BJ (cell line): ENCODE measurements around the genes PGLYRP2 and TPM4.

DNA sequence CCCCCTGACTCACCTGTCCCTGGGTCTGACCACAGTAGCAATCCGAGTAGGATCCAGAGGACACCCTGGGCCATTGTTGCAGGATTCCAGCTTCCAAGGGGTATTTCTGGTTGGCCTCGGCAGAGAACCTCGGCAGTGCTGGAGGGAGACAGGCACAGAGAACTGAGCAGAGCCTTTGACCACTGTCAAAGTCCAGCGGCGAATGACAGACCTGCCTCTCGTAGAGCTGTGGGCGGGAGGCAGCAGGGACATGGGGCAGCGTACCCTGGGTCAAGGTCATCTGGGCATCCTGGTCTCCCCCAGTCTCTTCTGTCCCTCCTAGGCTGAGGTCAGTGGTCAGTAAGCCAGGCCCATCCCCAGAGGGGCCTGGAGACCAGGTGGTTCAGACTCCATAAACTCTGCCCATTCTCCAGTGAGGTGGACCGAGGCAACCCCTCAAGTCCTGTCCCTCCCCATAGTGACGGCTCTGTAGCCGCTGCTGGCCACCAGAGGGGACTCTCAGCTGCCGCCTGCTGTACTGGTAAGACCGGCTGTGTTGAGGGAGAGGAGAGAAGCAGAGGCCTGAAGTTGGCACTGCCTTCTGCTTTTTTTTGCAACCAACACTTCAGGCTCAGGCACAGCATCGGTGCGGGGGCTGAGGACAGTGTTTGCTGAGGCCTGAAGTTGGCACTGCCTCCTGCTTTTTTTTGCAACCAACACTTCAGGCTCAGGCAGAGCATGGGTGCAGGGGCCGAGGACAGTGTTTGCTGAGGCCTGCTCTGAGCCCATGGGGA lies at the start of gene PGLYRP2:
PGLYRP2 (minus strand) TSS at position 204 of the 773 bp plus-strand sequence.
- CAGE, long polyA plus RNA, result no peak
- RRBS, result no CpG with 5 or more reads among the region's 16 CpGs

DNA sequence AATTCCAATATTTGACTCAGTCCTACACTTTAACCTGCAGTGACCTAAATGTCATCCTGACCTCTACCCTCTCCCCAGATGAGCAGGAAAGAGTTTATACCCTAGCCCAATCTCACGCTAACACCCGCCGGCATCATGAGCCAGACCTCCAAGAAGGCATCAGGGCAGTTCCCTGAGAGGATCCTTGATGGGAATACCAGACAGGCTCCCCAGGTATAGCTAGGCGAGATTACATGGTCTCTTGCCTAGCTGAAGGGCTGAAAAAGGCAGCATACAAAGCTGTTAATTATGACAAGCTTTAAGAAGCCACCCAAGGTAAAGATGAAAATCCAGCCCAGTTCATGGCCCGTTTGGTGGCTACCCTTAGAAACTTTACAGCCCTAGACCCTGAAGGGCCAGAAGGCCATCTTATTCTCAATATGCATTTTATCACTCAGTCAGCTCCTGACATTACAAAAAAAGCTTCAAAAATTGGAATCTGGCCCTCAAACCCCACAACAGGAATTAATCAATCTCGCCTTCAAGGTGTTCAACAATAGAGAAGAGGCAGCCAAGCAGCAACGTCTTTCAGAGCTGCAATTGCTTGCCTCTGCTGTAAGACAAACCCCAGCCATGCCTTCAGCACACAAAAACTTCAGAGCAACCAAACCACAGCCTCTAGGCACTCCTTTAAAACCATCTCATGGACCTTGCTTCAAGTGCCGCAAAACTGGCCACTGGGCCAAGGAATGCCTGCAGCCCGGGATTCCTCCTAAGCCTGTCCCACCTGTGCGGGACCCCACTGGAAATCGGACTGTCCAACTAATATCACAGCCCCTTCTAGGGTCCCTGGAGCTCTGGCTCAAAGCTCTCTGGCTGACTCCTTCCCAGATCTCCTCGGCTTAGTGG lies 15.2 kb upstream of the OR10H1 start:
- CAGE, long polyA plus RNA, result no peak
- RRBS, result no CpG with 5 or more reads among the region's 12 CpGs

DNA sequence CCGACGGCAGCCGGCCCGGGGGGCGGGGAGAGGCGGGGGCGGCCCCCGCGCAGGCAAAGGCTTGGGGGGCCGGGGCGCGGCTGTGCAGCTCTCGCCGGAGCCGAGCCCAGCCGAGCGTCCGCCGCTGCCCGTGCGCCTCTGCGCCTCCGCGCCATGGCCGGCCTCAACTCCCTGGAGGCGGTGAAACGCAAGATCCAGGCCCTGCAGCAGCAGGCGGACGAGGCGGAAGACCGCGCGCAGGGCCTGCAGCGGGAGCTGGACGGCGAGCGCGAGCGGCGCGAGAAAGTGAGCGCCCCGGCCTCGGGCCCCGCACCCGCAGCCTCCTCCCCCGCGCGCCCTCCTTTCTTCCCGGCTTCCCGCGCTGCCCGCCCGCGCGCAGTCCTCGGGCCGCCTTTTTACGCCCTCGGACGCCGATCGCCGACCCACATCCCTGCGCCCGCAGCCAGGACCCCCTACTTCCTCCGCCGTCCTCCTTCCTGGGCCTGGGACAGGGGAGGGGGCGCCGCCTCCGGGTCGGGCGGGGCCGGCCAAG lies at the start of gene TPM4:
TPM4 (plus strand) TSS at position 83 of the 532 bp plus-strand sequence.
- CAGE, long polyA plus RNA, result start-site peak on the plus strand centred at position 152 of the sequence, 194 bp wide, 6,496 and 4,666 reads in 2 replicates
- RRBS, result 1% methylated on average over 25 of the region's 74 CpGs

DNA sequence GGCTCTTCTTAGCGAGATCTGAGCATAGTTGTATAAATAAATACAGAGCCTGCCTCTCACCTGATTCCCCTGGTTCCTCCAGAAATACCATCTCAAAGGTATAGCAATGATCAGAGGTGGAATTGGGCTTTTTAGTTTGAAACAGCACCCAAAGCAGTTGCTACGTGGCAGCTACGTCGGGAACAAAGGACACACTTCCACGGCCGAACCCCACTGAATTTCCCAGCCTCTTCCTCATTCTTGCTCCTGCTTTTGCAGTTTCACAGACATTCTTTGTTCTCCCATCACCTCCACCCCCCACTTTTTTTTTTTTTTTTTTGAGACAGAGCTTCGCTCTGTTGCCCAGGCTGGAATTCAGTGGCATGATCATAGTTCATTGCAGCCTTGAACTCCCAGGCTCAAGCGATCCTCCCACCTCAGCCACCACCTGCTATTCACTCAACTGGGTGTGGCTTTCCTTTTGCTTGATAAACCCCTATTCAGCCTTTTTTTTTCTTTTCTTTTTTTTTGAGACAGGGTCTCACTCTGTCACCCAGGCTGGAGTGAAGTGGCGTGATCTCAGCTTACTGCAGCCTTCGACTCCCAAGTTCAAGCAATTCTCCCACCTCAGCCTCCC lies 13.2 kb downstream of the TPM4 start:
- CAGE, long polyA plus RNA, result no peak
- RRBS, result no CpG with 5 or more reads among the region's 10 CpGs

DNA sequence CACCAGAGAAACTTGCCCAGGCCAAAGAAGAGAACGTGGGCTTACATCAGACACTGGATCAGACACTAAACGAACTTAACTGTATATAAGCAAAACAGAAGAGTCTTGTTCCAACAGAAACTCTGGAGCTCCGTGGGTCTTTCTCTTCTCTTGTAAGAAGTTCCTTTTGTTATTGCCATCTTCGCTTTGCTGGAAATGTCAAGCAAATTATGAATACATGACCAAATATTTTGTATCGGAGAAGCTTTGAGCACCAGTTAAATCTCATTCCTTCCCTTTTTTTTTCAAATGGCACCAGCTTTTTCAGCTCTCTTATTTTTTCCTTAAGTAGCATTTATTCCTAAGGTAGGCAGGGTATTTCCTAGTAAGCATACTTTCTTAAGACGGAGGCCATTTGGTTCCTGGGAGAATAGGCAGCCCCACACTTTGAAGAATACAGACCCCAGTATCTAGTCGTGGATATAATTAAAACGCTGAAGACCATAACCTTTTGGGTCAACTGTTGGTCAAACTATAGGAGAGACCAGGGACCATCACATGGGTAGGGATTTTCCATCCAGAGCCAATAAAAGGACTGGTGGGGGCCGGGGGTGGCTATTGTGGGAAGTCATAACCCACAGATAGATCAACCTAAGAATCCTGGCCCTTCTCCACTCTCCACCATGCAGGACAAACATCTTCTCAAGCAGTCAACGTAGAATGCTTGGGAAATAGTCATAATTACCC lies 10.3 kb upstream of the RAB8A start:
- CAGE, long polyA plus RNA, result no peak
- RRBS, result no CpG with 5 or more reads among the region's 10 CpGs

GRCh38 chr19:16259672-16260464 lies 62.2 kb downstream of the AP1M1 start:
- CAGE, long polyA plus RNA, result no peak
- RRBS, result 50% methylated on average over 2 of the region's 19 CpGs

GRCh38 chr19:16325566-16326274 lies 1.1 kb downstream of the KLF2 start:
- CAGE, long polyA plus RNA, result no peak
- RRBS, result 2% methylated on average over 30 of the region's 91 CpGs

DNA sequence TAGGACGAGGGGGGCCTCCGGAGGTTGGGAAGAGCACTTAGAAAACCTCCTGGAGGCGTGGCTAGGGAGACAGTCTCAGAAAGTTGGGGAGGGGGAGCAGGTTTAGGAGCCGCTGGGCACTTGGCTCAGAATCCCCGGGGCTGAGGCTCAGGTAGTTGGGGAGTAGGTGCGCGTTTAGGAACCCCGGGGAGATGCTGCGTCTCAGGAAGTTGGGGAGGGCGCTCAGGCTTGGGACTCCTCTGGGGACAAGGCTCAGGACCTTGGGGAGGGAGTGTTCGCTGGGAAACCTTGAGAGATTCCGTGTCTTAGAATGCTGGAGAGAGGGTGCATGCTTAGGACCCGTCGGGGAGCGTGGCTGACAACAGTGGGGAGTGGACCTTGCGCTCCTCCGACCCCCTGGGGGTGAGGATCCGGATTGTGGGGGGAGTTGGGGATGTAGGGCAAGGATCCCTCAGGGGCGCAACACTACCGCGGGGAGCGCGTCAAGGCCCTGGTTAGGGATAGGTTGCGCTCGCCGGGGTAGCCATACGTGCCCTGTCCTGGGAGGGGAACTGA lies 1.7 kb downstream of the KLF2 start:
- CAGE, long polyA plus RNA, result no peak
- RRBS, result 58% methylated on average over 8 of the region's 27 CpGs

DNA sequence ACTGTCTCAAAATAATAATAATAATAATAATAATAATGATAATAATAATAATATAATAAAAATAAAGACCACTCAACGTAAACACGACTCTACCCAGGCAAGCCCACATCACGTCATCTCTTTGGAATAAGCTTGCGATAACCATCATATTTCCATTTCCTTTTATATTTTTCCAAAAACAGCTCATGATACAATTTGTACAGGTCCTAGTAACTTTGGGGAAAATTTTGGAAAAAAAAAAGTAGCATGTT lies 22.9 kb downstream of the KLF2 start:
- CAGE, long polyA plus RNA, result no peak
- RRBS, result no CpG with 5 or more reads among the region's 4 CpGs

GRCh38 chr19:16359033-16359732 lies 34.6 kb downstream of the KLF2 start:
- CAGE, long polyA plus RNA, result no peak
- RRBS, result 93% methylated on average over 2 of the region's 13 CpGs

GRCh38 chr19:16404333-16405041 lies 67.3 kb downstream of the EPS15L1 start:
- CAGE, long polyA plus RNA, result no peak
- RRBS, result 85% methylated on average over 6 of the region's 23 CpGs

DNA sequence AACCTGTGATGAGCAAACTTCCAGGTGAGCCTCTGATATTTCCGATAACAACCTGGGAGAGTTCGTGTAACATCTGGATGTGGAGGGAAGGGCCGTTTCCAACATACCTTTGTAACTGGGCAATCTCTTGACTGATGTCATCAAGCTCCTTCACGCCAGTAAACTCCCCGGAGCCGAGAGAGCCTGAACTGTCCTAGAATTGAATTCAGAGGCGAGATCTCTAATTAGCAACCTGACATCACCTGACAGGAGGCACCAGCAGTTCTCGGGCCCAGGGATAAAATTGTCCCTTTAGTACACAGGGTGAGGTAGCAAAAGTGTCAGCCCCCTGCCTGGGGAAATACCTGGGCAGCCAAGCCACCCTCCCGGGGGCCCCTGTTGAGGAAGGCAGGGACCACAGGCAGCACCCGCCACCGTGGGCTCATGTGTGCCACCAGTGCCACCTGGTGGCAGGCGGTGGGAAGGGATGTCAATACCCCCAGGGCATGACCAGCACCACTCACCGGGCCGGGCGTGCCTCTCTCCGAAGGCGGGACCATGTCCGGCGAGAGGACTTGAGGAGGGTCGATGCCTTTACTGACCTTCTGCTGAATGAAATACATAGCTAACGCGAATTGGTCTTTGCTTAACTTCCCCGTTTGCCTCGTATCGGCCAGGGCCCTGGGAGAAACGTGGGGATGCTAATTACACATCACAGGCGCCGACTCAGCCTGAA lies 54.2 kb downstream of the EPS15L1 start:
- CAGE, long polyA plus RNA, result no peak
- RRBS, result no CpG with 5 or more reads among the region's 28 CpGs

DNA sequence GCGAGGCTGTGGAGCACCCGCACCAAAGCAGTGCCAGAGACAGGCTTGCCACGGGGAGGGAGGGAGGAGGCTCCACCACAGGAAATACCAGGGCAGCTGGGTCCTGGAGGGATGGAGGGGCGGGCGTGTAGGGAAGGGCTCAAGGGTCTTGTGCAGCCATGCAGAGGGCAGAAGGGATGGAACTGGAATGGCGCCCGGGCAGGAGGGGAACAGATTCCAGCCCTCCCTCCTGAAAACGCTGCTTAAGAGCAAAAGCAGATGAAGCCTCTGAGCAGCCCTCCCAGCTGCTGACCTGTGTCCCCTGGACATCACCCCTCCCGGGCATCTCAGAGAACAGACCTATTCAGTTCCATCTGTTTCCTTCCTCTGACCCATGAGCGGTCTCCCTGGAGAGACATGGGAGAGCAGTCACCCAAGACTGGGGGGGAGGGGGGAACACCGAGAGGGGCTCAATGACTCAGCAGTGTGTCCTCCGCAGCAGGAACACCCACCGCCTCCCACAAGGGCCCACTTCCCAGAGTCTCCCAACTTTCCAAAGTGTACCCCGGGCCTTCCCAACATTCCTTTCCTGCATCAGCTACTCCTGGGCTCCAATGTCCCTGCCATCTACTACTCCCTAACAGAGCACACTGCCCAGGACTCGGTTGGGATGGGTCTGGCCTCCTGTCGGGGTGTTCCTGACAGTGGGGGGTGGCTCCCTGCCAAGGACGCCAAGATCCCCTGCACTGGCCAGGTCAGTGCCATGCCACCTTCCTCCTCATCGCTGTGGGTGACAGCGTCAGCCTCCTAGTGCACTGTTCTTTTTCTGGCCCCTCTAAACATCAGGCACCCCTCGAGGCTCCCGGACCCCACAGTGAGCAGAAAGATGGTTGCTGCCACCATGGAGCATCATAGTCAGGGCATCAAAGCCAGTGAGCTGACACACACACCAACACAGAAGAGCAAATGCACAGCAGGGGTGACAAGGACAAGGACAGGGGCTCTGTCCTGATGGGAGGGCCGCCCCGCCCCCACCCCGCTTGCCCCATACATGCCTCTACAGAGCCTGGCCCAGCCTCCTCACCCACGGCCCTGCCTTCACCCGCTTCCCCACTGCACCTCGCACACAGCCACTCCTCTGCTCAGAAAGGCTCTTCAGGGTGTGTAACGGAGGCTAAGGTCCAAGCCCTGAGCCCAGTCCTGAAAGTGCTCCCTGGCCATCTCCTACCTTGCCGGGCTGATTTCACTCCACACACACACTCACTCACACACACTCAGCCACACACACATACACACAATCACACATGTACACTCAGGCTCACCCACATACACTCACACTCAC lies 13.9 kb downstream of the EPS15L1 start:
- CAGE, long polyA plus RNA, result no peak
- RRBS, result no CpG with 5 or more reads among the region's 29 CpGs

DNA sequence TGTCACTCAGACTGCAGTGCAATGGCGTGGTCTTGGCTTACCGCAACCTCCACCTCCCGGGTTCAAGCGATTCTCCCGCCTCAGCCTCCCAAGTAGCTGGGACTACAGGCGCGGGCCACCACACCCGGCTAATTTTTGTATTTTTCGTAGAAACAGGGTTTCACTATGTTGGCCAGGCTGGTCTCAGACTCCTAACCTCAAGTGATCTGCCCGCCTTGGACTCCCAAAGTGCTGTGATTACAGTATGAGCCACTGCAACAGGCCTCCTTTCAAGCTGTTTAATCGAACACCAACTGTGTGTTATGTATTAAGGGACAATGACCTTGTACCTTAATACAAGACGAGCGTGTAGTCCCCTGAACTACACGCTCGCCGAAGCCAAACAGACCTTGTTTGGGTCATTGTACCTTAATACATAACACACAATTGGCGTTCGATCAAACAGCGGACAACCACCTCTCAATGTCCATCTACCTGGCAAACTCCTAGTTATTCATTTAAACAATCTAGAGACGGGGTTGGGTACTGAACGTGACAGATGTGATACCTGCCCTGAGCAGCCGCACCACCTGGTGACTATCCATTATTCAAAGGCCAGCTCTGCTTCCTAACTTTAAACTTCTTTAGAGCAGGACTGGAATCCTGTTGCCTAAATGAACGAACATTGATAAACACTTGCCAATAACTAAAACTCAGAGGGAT lies 1.4 kb downstream of the CHERP start:
- CAGE, long polyA plus RNA, result no peak
- RRBS, result no CpG with 5 or more reads among the region's 23 CpGs

- CAGE, long polyA plus RNA, result no peak
- RRBS, result no CpG with 5 or more reads among the region's 17 CpGs
Observed at GRCh38 chr19:16554908-16555420, 12.7 kb upstream of the CHERP start.

GRCh38 chr19:16566097-16566599 lies 6.1 kb downstream of the SLC35E1 start:
- CAGE, long polyA plus RNA, result no peak
- RRBS, result no CpG with 5 or more reads among the region's 12 CpGs

DNA sequence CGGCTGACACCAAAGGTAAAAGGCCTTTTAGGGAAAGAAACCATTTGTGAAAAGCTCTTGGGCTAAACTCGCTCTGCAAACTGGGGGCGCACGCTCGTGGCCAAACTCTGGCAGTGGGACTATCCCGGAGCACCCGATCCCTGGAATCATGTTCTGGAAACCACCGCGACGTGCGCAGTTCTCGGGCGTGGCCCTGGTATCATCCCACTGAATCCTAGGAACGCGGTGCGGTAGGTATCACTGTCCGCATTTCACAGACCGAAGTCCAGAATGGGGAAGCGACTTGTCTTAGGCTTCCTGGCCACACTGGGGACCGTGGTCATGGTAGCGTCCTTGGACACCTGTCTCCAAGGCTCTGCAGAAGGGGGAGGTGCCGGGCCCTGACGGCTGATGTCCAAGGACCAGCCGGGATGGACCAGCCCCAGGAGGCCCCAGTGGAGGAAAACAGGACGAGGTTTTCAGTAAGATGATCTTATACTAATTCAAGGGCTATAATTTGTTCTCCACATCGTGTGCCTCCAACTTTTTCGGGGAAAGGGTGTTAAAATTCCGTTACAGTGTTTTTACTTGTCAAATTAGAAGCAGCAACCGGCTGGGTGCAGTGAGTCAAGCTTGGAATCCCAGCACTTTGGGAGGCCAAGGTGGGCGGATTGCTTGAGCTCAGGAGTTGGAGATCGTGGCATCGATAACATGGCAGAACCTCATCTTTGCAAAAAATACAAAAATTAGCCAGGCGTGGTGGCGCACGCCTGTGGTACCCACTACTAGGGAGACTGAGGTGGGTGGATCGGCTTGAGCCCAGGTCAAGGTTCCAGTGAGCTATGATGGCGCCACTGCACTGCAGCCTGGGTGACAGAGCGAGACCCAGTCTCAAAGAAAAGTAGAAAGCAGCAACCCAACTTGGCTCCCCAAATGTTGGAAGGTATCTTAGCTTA lies 846 bp upstream of the SLC35E1 start:
- CAGE, long polyA plus RNA, result no peak
- RRBS, result no CpG with 5 or more reads among the region's 38 CpGs

DNA sequence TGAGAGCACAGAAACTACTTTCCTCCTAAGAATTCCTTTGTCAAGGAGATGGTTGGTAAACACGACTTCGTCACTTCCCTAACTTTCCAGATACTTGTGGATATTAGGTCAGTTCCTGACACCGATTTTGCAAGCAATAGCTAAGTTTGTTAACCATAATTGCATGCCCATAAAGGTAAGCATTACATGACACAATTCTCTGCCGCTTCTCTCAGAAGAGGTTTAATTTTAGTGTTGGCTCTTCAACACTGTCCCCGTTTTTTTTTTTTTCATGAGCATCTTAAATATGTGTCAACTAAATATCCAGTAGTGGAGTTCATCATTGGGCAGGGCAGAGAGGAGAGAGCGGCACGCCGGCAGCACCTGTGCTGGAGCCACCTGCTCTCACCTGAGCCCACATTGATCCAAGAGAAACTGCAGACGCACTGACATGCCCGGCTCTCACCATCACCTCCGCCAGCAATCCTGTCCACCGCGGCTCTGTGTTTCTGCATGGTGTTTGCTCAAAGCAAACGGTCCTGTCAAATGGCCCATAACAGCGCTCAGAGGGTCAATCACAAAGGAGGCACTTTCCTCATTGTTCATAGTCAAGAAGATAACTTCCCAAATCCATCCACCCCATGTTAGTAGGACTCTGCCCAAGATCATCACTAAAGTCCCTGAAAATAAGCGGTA lies 2.6 kb downstream of the MED26 start:
- CAGE, long polyA plus RNA, result no peak
- RRBS, result 84% methylated on average over 3 of the region's 16 CpGs

DNA sequence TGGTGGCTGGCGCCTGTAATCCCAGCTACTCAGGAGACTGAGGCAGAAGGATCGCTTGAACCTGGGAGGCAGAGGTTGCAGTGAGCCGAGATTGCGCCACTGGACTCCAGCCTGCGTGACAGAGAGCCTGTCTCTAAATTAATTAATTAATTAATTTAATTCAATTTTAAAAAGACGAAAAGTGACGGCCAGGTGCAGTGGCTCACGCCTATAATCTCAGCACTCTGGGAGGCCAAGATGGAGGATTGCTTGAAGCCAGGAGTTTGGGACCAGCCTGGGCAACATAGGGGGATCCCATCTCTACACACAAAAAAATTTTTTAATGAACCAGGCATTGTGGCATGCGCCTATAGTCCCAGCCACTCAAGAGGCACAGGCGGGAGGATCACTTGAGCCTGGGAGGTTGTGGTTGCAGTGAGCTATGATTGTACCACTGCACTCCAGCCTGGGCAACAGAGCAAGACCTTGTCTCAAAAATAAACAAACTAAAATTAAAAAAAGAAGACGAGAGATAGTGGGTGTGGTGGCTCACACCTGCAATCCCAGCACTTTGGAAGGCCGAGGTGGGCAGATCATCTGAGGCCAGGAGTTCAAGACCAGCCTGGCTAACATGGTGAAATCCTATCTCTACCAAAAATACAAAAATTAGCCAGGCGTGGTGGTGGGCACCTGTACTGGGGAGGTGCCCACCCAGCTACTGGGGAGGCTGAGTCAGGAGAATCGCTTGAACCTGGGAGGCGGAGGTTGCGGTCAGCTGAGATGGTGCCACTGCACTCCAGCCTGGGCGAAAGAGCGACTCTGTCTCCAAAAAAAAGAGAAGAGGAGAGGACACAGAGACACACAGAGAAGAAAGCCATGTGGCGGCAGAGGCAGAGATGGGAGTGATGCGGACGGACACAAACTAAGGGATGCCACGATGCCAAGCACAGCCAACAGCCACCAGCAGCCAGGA lies 2.4 kb downstream of the F2RL3 start:
- CAGE, long polyA plus RNA, result no peak
- RRBS, result no CpG with 5 or more reads among the region's 22 CpGs

- CAGE, long polyA plus RNA, result no peak
- RRBS, result 7% methylated on average over 28 of the region's 78 CpGs
Observed at GRCh38 chr19:16897316-16898199, 8.8 kb downstream of the F2RL3 start.